Colic lymph node (tissue), 1 donor: Measurements from ENCODE around the genes MPPED1, SULT4A1 and SHISAL1.

DNA sequence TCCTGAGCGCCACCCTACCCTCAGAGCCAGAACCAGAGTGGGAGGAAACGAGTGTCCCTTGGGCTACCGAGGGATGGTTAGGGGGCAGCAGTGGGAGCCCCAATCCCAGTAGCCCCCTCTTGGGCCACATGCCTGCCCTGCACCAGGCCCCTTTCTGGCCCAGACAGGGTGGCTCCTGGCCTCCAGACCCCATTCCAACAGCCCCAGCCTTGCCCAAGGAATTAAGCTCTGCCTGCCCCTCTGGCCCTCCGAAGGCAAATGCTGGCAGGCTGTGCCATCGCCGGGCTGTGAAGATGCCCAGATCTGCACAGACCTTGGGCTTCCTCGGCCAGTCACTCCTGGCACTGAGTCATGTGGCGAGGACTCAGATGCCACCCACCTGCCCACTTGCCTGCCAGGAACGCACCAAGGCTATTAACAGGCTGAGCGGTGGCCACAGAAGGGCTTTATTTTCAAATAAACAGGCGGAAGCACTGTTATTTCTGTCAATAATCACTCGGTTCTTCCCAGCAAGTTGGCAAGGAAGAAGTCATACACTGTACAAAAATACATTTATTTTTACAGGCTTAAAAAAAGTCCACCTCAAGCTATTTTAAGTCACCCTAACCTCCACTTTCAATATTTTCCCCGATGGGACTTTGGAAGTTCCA, 50.3 kb upstream of the TTLL12 start:
- PRO-cap = no peak

DNA sequence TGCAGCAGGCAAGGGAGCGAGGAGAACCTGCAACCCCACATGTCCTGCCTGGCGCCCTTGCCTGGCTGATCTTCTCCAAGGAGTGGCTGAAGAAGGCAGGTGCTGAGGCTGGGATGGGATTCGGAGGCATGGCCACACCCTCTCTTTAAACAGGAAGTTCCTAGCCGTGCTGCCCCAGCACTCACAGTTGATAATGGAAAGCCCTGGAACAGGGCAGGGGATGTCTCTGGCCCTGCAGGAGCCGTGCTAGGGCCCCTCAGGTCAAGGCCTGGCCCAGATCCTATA, 65.0 kb downstream of the SCUBE1 start:
- PRO-cap = no peak

- PRO-cap = no peak
Measured at GRCh38 chr22:43411505-43412556, at the start of gene MPPED1. Gene MPPED1 (plus strand): TSS chr22:43412014.

- PRO-cap = no peak
Measured at GRCh38 chr22:43615495-43615983, 196.6 kb downstream of the EFCAB6 start.

DNA sequence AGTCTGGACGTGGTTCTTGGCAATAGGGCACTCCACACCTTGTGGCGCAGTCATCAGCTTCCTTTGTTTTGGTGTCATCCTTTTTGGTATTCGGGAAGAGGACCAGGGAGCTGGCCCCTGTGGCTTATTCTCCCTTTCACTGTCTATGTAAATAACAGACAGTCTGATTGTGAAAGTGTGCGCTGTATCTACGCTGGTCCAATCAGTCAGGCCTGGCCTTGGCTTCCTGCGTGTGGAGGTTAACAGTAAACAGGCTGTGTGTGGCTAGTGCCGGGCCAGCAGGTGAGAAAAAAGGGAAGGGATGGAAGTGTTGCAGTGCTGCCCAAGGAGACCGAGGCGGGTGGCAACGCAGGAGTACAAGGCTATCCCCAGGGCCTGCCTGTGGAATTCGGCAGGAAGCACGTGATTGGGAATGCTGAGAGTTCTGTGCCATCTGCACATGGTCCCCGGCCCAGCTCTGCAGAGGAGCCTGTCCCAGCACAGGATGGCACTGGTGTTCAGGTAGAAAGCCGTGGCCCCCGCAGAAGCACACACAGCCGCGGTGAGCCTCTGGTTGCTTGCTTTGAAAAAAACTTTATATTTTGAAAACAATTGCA, 174.7 kb downstream of the EFCAB6 start:
- PRO-cap = no peak

DNA sequence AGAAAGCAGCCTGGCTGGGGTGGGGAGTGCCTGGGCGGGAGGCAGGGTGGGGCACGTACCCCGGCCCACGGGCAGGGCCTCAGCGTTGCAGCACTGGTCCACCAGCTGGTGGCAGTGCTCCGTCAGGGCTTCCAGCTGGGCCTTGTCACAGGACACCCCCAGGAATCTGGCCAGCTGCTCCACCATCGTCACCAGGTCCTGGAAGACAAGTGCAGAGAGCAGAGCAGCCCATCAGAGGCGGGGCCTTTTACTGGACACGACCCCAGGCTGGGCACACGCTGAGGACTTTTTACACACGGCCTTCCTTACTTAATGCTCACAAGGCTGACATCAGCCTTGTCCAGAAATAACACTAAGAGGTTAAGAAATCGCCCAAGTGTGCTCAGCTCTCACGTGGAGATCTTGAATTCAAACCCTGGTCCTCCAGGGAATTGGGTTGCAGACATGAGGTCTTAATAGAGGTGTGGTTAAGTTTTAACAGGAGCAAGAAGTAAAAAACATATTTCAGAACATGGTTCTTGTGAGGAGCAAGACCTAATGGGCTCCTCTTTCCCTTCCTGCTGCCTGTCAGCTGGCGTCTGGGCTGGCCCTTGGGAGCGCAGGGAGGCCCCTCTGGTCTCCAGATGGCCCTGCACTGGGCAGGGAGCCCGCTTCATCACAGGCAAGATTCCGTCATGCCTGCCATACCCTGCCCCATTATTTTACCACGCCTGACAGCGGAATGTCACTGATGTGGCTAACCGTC, 17.1 kb upstream of the EFCAB6 start:
- PRO-cap = no peak

DNA sequence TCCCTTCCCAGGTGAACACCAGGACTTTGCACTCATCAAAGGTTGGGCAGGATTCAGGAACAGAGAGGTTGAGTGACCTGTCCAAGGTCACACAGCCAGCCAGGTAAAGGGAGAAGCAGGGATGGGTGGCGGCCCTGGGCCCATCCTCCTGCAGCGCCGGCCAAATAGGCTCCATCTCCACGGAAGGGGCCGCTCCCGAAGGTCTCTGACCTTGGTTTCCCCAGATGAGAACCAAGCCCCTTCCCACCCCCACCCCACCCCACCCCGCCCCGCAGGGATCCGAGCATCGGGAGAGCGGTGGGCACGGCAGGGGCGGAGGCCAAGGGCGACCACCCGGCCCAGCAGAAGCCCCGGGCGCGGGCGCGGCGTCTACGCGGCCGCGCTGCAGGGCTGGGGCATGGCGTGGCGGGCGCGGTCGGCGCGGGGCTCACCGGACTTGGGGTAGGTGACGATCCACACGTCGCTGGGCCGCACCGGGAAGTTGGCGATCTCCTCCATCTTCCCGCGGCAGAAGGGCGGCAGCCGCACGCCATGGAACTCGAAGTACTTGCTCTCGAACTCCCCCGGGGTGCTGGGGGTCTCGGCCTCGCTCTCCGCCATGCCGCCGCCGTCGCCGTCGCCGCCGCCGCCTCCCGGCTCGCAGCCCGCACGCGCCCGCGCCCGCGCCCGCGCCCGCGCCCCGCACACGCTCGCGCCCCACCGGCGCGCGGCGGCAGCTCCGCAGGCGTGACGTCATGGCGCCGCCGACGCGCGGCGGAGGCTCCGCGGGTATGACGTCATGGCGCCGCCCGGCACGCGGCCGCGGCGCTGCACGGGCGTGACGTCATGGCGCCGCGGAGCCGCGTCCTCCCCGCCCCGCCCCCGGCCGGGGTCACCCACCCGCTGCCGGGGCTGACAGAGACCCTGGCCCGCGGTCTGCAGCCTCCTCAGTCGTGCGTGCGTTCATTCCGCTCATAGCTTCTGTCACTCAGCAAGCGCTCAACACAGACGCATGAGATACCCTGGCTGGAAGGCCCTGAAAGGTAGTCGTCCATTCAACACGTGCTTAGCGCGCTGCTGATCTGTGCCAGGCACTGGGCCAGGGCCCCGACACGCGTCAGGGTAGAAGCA, at the start of gene SULT4A1:
TSS of gene SULT4A1 (minus strand) at position 731 of the 1,110 bp plus-strand sequence.
- PRO-cap = no peak

DNA sequence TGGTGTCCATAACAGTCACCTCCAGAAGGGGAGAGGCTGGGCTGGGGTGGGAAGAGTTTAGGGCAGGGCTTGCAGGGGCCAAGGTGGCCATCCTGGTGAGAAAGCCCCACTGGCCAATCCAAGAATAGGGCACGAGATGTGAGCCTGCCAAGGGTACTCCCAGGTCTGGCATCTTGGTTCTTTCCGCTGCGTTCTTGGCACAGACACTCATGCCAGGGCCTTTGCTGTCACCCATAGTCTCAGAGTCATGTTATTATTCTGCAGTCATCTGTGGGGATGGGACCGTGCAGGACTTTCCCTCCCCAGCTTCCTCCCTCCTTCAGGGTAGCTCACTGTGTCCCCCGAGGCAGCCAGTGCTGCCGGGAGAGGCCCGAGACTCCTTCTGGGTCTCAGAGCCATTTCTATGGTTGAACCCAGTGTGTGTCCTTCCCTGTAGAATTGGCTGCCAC, 60.3 kb downstream of the PARVB start:
- PRO-cap = no peak

GRCh38 chr22:44172287-44172708, 8.4 kb upstream of the PARVG start:
- PRO-cap = bidirectional peak, plus-strand start at chr22:44172552, minus-strand start at chr22:44172502

DNA sequence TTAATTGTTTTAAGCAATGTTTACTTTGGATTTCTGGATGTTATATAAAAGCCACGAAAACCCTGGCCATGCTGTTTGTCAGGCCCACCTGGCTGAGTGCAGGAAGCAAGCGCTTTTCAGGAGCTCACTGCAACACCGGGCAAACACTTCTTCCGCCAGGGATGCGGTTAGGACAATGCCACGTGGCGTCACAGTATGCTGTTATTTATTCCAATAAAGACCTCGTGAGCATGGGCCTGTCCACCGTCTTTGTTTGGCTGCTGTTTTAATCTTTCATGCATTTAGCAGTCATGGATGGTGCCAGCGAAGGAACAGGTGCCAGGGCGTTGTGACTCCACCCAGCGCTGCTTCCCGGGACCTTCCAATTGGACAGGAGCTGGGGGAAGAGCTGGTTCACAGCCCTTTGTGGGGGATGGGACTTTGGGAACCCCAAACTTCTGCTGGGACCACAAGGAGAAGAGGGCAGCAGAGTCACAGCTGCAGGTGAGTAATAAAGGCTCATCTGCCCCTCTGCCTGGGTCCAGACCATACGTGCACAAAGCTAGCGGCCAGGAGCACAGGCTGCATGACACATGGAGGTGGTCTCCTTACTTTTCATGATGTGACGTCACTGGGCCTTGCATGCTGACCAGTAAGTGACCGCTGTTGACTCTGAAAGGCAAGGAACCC, 7.9 kb upstream of the PARVG start:
- PRO-cap = no peak

GRCh38 chr22:44211599-44211972, 30.9 kb downstream of the PARVG start:
- PRO-cap = no peak

DNA sequence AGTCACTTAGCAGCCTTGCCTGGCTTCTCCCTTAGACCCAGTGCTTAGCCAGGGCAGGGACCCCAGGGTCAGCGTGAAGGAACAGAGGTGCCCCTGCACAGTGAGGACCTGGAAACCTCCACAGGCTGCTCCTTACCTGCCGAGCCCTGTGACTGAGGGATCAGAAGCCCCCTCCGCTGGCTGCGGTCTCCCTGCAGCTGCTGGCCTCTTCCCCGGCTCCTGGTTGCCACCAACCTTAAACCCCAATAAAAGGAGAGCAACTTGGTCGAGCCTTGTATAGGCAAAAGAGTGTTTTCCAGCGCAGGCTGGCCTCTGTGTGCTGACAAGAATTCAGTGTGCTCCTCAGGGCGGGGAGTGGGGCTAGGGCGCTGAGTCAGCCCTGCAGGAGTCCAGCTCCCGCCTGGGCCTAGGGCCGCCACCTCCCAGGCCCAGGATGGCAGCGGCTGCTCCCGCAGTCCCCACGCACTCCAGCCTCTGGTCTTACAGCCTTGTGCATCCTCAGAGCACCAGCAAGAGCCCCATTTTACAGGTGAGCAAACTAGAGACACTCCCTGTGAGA, at the start of gene SHISAL1:
TSS of gene SHISAL1 (minus strand) at position 337 of the 559 bp plus-strand sequence.
- PRO-cap = no peak

- PRO-cap = no peak
Measured at GRCh38 chr22:44493743-44494381, 4.2 kb downstream of the RTL6 start.

- PRO-cap = no peak
Measured at GRCh38 chr22:44519565-44520270, 21.7 kb upstream of the RTL6 start.

- PRO-cap = no peak
Measured at GRCh38 chr22:44609359-44609563, 92.7 kb upstream of the PRR5 start.

- PRO-cap = unidirectional peak, plus-strand start at chr22:44664450
Measured at GRCh38 chr22:44663900-44664726, 37.9 kb upstream of the PRR5 start.

DNA sequence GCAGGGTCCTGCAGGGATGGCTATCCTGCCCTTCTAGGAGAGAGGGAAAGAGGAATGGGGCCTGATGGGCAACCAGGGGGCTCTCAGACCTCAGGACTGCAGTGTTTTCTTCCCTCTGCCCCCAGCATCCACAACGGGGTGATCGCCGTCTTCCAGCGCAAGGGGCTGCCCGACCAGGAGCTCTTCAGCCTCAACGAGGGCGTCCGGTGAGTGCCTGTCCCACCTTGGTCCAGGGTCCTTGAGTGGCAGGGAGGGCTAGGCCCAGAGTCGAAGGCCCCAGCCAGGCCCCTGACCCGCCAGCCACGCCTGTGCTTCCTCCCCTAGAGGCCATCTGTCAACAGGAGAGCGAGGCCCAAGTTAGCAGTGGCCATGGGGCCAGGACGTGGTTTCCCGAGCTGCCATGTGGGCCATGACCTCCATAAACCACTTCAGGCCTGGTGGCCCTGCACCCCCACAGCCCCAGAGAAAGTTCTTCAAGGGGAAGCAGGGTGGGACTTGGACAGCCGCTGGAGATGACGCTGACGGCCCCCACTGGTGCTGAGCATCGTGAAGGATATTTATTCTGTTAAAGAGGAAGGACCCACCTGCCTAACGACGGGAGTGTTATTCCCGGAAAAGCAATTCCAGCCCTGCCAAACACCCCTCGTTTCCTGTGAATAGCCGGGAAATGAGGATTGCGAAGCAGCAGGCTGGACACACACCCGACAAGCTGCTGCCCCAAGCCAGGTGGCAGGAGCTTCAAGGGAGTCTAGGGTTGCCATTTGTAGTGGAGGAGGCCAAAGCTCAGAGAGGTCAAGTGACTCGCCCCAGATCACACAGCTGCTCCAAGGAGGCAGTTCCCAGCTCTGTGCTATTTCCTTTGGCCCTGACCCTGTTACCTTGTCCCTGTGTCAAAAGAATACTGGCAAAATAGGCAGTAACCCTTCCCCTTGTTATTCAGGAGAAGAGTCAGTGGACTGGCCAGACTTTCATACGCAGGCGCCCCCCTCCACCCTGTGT, 12.8 kb downstream of the PRR5 start:
- PRO-cap = no peak

- PRO-cap = no peak
Measured at GRCh38 chr22:44869791-44870424, 117.5 kb downstream of the ARHGAP8 start.

- PRO-cap = no peak
Measured at GRCh38 chr22:44930212-44930673, 79.6 kb downstream of the PHF21B start.

GRCh38 chr22:45203761-45204133, 36.9 kb downstream of the KIAA0930 start:
- PRO-cap = no peak